Endometrial microvascular endothelial cells (primary cell): Measurements from ENCODE around the genes NME6 and ATRIP.

DNA sequence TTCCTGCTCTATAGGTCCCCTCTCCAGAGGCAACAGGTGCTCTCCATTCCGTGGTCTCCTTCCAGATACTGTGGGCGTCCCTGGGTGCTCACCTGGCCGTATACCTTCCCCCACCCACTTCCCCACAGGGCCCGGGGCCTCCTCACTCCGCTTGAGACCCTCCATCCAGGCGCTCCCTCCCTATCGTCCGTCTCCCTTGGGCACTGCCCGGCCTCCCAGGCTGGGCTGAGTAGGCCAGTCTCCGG lies 664 bp upstream of the PTPN23 start:
- RAMPAGE, long total RNA: no peak

- RAMPAGE, long total RNA: no peak
Observed at GRCh38 chr3:47415035-47416206, 34.6 kb downstream of the PTPN23 start.

GRCh38 chr3:47421476-47422029 lies 40.7 kb downstream of the PTPN23 start:
- RAMPAGE, long total RNA: no peak

- RAMPAGE, long total RNA: no peak
Observed at GRCh38 chr3:47495884-47496675, 17.4 kb downstream of the ELP6 start.

GRCh38 chr3:47582475-47583087 lies 3.9 kb upstream of the CSPG5 start:
- RAMPAGE, long total RNA: no peak

DNA sequence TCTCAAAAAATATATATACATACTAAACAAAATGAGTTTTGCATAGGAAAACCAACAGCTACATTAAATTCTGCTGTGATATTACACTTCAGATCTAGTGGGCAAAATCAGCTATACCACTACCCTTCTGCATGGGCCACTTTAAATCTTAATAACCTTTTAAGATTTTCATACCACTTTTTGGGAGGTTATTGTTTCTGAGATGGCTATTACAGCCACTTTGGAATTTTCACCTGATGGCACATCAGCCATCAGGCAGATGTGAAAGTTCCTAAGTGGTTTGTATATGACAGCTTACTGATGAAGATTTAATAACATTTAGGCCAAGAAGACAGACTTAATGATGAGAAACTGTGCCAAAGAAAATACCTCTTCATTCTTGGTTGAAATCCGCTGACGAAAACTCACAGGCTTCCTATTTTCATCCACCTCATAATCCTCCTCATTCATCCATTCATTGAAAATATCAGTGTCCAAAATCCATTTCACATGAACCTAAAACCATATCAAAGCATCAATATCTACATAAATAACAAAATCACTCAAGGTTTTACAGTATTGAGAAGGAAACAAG lies 71.3 kb downstream of the SMARCC1 start:
- RAMPAGE, long total RNA: no peak

DNA sequence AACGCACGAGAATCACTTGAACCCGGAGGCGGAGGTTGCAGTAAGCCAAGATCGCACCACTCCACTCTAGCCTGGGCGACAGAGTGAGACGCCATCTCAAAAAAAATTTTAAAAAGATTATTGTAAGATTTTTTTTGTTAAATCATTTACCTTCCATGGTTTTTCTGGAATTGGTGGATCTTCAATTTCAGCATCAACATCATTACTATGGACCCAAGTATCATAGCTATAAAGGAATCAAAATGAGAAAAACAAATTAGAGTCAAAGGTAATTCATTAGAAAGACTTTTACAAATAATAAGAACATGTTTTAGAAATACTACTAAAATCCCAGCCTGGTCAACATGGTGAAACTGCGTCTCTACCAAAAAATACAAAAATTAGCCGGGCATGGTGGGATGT lies 67.4 kb downstream of the SMARCC1 start:
- RAMPAGE, long total RNA: no peak

DNA sequence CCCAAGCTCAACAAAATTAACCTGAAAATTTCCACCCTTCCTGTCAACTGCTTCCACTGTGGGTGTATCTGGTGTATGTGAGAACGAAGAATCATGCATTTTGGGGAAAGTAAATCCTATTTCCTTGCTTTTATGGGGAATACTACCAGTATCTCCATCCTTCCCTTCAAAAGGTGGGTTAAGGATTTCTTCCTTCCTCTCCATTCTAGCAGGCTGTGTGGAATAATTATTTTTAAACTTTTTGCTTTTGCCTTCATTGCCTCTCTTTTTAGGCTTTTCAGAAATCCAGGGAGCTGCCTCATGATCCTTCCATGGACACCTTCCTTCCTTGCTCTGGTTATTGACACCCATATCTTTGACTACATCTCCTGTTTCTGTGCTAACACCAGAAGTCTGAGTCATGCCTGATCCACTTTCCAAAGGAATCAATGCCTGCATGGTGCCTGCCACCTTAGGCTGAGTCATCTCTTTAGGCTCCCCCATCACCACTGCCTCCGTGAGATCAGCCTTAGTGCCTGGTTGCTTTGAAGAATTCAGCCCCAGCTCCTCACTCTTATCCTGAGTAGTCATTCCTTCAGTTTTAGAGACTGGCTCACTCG lies 105.6 kb downstream of the MAP4 start:
- RAMPAGE, long total RNA: no peak

DNA sequence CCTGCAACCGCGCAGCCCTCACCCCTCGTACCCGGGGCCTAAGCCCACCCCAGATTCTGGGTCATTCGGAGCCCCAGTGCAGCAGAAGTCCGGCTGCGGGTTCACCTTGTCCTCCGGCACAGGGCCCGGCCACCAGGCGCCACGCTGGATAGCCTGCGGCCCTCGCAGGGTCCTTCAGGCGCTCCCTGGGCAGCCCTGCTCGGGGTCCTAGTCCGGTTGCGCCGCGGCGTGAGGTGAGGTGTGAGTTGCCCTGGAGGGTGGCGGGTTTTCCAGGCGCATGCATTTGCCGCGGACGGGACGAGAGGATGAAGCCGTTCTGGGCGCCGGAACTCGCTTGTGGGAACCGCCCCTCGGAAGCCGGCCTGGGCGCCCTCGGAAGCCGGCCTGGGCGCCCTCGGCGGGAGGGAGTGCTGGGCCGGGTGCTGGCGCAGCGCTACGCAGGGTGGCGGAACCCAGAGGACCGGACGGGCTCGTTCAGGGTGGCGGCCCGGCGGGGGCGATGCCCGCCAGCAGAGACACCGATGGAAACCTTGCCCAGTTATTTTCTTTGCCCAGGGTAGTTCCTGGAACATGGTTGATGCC lies at the start of gene NME6:
Gene NME6 (minus strand): TSS at position 120 of the 582 bp plus-strand sequence.
- RAMPAGE, long total RNA: start-site peak on the minus strand centred at position 136 of the sequence, 43 bp wide, 86 and 133 reads in 2 replicates

DNA sequence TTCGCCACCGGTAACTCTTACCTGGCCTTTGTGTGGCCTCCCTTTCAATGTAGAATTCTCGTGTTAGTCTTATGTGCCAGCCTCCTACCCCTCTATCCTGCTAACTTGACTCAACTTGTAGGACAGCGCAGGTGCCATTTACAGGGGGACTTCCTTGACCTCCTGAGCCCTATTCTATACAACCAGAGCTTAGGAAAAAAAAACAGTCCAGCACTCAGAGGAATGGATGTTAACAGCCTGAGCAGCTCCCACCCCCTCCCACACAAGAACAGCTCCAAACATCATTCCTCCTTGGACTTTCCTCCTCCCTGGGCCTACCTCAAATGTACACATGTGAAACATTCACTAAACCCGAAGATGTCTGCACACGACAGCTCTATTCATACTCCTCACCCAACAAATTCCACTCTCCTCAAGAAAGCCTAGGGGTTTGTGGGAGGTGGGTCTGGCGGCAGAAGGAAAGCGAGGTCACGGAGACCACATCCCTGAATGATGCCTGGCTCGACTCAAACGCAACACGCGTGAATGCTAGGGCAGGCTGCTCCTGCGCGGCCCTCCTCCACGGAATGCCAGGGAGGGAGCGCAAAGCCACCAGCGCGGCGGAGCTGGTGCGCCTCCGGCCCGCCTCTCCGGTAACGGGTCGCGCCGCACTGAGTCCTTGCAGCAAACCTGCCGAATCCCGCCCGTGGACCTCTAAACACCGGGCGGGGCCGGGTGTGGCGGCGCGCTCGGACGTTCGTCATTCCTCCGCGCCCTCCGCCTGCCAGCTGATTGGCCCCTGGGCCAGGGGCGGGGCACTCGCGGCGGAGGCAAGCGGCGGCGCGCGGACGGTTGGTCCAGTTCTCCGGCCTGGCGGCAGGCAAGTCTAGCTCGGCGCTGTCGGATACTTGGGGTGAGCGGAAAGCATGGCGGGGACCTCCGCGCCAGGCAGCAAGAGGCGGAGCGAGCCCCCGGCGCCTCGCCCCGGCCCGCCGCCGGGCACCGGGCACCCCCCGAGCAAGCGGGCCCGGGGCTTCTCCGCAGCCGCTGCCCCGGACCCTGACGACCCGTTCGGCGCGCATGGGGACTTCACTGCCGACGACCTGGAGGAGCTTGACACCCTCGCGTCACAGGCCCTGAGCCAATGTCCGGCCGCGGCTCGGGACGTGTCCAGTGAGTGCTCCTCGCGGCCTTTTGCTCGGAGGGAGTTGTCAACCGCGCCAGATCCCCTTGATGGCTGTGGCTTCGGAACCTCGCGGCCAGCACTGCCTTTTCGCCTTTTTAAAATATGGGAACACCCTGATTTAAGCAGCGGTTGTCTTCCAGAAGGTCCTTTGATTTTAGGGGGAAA lies at the start of gene ATRIP:
Gene ATRIP (plus strand): TSS at position 797 of the 1,330 bp plus-strand sequence.
- RAMPAGE, long total RNA: no peak

DNA sequence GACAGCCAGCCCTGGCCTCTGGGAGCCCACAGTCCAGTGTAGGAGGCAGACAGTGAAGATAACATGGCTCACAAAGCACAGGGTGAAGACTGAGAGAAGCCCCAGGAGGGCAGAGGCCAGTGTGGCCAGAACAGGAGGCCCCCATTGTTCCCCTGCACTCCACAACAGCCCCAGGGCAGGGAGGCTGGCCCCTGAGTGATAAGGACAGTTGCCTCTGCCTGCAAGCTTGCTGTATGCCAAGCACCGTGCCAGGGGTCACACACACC lies 4.1 kb downstream of the TREX1 start:
- RAMPAGE, long total RNA: no peak

GRCh38 chr3:48472554-48473383 lies 6.7 kb downstream of the TREX1 start:
- RAMPAGE, long total RNA: start-site peak on the minus strand at chr3:48473051-48473158, 3,782 and 4,142 reads in 2 replicates

- RAMPAGE, long total RNA: no peak
Observed at GRCh38 chr3:48726323-48726615, 9.2 kb upstream of the IP6K2 start.

GRCh38 chr3:48739011-48739825 lies 22.2 kb upstream of the IP6K2 start:
- RAMPAGE, long total RNA: no peak

DNA sequence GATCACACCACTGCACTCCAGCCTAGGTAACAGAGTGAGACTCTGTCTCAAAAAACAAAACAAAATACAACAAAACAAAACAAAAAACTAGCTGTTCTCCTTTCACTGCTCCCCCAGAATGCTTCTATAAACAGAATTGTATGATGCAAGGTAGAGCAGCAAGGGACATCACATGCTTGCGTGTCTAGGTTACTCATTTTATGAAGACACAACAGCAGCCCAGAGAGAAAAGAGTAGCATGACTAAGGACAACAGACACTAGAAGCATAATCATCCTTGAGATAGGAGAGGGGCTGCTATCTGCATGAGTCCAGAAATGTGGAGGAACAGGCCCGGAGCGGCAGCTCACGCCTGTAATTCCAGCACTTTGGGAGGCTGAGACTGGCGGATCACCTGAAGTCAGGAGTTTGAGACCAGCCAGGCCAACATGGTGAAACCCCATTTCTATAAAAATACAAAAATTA lies 25.2 kb upstream of the IP6K2 start:
- RAMPAGE, long total RNA: no peak

DNA sequence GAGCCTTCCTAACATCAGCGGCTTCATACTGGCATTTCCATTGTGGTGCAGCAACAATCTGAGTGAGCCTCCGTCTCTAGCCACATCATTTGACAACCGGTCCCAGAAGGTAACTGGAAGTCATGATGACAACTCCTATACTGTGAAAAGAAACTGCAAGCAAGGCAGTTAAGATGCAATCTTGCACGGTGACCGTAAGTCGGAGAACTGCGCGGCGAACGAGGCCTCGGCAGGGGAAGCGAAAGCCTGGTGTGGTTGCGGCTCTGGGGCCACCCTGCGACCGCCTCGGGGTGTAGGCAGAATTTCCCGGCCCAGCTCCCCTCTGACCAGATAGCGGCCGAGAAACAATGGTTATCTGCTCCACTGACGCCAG lies 464 bp upstream of the ARIH2 start:
- RAMPAGE, long total RNA: no peak

DNA sequence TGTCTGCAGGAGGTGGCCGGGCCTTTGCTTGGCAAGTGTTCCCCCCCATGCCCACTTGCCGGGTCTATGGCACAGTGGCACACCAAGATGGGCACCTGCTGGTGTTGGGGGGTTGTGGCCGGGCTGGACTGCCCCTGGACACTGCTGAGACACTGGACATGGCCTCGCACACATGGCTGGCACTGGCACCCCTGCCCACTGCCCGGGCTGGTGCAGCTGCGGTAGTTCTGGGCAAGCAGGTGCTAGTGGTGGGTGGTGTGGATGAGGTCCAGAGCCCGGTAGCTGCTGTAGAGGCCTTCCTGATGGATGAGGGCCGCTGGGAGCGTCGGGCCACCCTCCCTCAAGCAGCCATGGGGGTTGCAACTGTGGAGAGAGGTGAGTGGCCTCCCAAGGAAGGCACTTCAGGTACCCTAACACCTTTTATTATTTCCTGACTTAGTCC lies 1.4 kb downstream of the KLHDC8B start:
- RAMPAGE, long total RNA: no peak

- RAMPAGE, long total RNA: no peak
Observed at GRCh38 chr3:49175949-49176417, 4.6 kb downstream of the KLHDC8B start.

GRCh38 chr3:49218381-49219168 lies 19.3 kb downstream of the IHO1 start:
- RAMPAGE, long total RNA: no peak

DNA sequence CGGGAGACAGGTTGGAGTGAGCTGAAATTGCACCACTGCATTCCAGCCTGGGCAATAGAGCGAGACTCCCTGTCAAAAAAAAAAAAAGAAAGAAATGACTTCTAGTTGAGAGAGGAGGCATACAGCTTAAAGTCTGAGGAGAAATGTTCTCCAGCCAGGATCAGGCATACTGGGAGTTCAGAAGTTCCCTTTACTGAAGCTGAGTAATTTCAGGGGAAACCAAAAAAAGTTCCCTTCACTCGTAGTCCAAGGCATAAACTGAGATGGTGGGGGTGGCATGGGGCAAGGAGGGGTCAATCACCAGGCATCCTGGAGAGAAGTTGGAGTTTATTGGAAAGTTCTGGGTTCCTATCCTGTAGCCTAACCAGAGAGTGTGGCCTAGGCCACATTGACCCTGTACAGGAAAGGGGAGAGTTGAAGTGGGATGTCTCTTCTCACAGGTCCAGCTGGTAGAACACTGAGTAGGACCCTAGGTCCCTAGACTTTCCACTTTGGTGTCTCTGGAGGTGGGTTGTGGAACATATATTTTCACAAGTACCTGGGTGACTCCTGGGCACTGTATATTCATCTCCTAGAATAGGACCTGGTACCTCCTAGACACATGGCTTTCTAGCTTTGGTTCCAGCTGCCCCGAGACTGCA lies 5.8 kb downstream of the GPX1 start:
- RAMPAGE, long total RNA: no peak